Mesothelial cell of epicardium (in vitro differentiated cells): ENCODE measurements around a stretch of chr3.

- PRO-cap: no peak
Observed at GRCh38 chr3:16294760-16295128, 29.7 kb downstream of the OXNAD1 start.

GRCh38 chr3:16326360-16327430 is 61.7 kb downstream of the OXNAD1 start:
- PRO-cap: no peak

GRCh38 chr3:16330991-16331819 is 66.2 kb downstream of the OXNAD1 start:
- PRO-cap: no peak

DNA sequence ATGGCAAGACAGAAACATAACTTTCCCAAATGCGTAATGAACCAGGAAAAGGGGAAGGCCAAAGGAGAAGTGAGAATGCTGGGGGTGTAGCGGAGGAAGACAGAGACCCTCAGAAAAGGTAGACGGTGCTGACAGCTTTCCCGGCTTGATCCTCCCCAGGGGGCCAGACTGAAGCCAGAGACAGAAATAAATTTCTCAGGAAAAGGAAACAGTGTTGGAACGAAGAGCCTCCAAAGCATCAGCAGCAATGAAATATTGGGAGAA is 107.6 kb downstream of the OXNAD1 start:
- PRO-cap: no peak

DNA sequence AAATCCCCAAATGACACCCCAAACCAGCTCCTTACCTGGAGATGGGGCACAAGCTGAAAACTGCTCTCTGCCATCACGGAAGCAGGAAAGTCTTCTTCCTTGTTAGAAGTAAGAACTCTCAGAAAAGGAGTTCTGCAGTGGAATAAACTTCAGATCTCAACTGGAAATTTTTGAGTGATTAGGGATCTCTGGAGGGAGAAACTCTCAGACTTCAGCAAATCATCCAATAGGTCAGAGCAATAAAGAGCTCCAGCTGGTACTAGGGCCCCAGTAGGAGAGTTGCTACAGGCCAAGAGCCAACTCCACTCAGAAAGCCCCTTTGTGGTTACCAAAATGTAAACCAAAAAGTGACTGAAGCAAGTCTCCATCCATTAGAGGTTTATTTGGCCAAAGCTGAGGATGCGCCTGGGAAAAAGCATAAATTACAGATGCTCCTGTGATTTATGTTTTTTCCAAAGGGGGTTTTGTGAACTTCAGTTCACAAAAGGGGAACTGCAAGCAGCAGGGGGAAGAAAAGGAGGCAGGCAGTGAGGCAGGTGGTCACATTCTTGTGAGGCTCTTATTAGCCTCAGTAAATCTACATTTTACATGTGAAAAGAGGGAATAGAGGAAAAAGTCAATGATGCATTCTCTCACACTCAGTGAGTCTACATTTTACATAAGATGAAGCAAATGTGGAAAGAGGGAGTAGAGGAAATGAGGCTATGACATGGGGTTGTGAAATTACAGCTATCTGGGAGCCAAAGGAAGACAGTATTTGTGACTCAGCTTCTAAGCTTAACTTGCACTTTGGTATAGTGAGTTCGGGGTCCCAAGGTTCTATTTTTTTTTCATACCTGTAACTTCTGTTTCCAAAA is 92.3 kb upstream of the DAZL start:
- PRO-cap: no peak

GRCh38 chr3:16801169-16801587 is 83.6 kb upstream of the PLCL2 start:
- PRO-cap: no peak

GRCh38 chr3:16885769-16886120 is 990 bp downstream of the PLCL2 start:
- PRO-cap: no peak

DNA sequence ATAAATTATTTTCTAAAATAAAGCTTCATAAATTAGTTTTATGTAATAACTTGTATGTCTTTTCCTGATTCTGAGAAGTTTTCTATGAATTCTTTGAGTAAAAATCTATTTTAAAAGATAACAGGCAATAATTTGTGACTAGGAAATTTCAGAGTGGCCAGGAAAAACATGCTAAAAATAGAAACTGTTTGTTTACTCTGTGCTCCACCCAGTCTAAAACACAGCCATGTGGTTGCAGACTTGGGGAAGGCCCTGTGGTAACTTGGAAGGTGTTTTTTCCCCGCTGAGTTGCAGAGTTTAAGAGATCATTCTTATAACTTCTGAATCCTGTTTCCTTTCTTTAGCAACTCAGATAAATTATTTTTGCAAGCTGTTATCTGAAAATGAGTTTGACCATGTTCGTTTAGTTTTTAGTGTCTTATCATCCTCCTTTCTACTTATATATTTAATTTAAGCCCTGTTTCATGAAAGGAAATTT is 22.0 kb downstream of the PLCL2 start:
- PRO-cap: no peak

DNA sequence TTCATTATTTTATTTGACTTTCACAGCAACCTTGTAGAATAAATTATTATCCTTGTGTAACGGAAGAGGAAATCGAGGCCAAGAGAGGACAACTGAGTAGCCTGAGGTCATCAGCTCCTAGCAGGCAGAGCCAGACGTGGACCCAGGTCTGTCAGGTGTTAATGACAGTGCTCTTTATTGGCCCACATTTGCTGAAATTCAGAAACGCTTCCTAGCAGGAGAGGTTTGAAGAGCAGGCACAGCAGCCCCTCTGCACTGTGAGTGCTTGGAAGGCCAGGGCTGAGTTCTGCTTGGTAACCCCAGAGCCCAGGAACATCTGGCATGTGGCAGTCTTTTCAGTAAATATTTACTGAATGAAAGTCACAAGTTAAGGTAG is 102.3 kb downstream of the PLCL2 start:
- PRO-cap: no peak

DNA sequence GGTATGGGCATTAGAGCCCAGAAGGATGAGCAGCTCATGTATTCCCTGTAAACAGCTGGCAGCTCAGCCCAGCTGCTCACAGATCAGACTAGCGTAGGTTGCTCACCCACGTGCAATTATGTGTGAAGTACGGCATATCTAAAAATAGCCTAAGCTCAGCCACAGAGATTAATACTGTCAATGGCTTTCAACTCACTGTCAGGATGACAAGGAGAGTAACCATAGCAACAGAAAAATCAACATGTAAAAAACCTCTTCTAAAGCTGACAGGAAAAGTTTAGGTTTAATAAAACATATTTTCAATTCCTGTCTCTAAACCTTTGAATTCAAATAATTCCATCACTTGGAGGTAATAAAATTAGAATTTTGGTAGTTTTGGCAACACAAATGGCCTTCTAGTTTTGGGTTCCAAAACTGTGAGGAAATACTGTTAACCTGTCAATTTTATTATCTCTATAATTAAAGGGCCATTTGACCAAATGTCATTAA is 295.2 kb downstream of the PLCL2 start:
- PRO-cap: no peak

DNA sequence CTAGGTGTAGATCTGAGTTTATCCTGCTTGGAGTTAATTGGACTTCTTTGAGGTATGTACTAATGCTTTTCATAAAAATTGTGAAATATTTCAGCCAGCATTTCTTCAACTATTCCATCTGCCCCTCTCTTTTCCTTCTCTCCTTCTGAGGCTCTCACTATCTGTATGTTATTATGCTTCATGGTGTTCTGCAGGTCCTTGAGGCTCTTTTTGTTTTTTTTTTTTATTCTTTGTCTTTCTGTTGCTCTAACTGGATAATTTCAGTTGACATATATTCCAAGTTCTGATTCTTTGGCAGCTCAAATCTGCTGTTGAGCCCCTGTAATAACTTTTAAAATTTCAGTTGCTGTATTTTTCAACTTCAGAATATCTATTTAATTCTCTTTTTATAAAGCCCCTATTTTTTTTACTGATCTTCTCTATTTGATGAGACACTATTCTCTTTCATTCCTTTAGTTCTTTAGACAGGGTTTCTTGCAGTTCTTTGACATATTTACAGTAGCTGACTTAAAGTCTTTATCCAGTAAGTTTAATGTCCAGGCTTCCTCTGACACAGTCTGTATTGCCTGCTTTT is 334.2 kb downstream of the PLCL2 start:
- PRO-cap: no peak

GRCh38 chr3:17239275-17239474 is 354.4 kb downstream of the PLCL2 start:
- PRO-cap: no peak

GRCh38 chr3:17458041-17458660 is 284.3 kb downstream of the TBC1D5 start:
- PRO-cap: no peak

DNA sequence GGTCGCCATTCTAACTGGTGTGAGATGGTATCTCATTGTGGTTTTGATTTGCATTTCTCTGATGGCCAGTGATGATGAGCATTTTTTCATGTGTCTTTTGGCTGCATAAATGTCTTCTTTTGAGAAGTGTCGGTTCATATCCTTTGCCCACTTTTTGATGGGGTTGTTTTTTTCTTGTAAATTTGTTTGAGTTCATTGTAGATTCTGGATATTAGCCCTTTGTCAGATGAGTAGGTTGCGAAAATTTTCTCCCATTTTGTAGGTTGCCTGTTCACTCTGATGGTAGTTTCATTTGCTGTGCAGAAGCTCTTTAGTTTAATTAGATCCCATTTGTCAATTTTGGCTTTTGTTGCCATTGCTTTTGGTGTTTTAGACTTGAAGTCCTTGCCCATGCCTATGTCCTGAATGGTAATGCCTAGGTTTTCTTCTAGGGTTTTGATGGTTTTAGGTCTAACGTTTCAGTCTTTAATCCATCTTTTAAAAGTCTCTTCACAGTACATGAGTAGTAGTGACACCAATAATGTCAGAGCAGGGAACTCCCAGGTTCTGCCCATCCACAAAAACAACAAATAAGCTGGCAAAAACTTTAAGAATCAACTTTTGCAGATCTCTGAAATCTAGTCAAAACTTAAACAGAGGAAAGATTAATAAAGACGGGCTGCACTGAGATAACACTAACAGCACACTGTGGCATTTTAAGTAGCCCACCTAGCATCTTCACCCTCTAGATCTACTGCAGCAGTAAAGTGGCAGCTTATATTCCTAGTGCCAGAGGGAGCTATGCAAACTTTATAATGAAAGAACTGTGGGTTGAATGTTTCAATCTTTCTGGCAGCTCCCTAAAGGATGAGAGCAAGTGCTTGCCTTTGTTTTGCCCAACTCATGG is 256.2 kb downstream of the TBC1D5 start:
- PRO-cap: no peak

DNA sequence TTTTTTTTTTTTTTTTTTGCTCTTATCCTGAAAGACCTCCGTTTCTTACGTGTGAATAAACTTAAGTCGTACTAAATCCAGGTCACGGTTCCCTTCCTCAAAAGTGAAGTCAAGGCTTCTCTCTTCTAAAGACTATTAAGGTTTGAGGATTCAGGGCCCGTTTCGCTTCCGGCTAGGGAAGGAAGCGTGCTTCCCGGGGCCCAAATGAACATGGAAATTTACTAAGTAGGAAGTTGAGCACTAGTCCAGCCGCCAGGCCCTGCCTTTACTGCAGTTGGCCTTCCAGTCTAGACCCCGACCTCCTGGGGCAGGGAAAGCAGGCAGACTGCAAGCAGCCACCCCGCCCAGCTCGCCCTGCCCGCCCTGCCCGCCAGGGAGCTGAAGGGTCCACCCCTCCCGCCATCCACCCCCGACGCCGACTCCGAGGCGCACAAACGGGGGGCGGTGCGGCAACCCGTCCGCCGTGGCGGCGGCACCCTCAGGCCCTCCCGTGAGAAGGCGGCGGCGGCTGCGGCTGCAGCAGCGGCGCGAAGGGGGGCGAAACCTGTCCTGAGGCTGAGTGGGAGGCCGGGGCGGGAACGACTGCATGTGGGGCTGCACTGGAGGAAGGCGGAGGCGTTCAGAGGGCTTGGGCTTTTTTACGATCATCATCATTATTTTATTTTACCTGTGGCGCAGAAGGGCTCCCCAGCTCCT is 469 bp downstream of the TBC1D5 start:
- PRO-cap: bidirectional peak, plus-strand start at position 558 of the sequence, minus-strand start at position 420 of the sequence

DNA sequence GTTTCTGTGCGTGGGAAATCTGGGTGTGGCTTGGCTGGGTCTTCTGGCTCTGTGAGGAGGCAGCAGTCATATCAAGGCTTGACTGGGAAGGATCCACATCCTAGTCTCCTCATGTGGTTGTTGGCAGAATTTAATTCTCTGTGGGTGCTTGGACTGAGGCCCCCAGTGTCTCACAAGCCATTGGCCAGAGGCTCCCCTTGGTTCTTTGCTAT is 102.7 kb upstream of the TBC1D5 start:
- PRO-cap: no peak

- PRO-cap: no peak
Observed at GRCh38 chr3:18331019-18331463, 94.1 kb downstream of the SATB1 start.

DNA sequence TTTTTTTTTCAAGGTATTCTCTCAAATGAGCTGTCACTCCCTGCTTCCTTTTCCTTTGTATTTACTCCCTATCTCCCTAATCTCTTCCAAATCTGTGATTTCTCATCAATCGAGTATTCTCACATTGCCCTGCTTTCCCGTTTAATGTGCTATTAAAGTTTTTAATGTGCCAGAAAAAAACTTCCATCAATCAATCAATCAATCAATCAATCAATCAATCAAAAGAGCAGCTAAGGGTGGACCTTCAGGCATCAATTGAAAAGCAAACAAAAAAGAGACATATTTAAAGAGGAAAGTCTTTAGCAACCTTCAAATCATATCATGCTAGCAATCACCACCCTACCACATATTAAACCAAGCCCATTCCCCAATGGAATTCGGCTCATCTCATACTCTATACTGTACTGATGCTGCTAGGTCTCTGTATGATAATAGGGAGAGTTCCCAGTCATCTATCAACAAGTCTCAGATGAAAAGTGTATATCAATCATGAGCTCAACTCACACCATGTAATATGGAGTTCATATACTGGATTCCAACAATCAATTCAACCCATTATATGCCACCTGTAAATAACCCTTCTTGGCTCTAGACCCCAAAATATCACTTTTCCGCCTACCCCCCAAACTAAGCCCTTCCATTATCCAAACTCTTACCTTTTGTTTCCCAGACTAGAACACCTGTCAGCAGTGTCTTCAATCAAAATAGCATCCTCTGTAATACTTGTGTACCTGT is 58.7 kb downstream of the SATB1 start:
- PRO-cap: no peak

DNA sequence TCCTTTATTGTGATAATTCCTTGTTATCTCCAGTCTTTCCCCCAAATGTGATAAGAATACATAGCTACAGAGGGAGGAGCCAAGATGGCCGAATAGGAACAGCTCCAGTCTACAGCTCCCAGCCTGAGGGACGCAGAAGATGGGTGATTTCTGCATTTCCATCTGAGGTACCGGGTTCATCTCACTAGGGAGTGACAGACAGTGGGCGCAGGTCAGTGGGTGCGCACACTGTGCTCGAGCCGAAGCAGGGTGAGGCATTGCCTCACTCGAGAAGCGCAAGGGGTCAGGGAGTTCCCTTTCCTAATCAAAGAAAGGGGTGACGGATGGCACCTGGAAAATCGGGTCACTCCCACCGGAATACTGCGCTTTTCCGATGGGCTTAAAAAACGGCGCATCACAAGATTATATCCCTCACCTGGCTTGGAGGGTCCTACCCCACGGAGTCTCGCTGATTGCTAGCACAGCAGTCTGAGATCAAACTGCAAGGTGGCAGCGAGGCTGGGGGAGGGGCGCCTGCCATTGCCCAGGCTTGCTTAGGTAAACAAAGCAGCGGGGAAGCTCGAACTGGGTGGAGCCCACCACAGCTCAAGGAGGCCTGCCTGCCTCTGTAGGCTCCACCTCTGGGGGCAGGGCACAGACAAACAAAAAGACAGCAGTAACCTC is 91.0 kb upstream of the SATB1 start:
- PRO-cap: no peak

DNA sequence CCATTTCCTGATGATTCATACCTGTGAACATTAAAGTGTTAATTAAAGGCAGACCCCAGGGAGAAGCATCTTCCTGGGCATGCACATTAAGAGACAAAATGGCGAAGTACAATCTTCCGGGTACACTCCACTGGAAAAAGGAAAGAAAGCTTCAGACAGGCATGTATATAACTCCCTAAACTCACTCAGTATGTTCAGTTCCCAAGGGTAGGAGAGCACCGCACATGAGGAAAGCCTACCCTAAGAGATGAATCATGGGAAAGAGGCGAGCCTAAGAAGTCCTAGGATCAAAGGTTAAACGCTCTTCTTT is 17.4 kb upstream of the KCNH8 start:
- PRO-cap: no peak